Ileum (tissue), 1 donor: ENCODE measurements around the gene CBX6.

DNA sequence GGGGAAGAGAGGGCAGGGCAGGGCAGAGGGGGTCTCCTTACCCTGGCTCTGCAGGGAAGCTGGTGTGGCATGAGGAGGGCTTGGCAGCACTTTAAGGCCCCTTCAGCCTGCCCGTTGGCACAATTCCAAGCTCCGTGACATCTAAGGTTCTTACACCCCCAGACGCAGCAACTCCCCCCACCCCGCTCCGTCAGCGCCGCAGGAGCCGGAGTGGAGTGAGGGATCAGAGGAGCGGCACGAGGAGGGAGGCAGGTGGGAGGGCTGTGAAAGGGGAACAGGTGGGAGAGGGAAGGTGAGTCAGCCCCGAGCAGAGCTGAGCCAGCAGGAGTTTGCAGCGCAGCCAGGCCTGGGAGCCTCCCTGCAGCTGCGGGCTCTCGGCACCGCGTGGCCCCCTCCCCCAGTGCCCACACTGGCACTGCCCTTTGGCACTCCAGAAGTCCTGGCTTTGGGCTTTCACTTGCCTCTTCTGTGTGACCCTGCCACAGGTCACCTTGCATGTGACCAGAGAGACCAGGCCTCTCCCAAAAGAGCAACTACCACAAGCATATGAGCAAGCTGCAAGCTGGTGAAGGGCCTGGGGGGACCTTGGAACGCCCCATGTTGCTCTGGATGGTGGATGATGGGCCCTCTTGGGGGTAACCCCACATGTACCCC, 32.0 kb downstream of the KCNJ4 start:
- PRO-cap = no peak

GRCh38 chr22:38485675-38486563, 18.0 kb downstream of the KDELR3 start:
- PRO-cap = no peak

DNA sequence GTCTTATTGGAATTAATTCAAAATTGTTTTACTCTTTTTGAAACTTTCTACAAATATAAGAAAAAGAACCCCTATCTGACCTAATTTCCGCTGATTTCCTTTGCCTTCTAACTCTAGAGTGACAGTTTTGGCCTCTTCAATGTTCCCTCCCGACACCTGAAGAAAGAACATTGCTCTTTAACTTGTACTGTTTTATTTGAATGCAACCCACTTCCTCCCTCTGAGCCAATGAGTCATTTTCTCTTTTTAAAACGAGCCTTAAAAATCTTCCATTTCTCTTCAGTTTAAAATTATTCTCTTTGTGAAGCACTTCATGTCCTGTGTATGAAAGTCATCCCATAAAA, 25.7 kb upstream of the DDX17 start:
- PRO-cap = no peak

- PRO-cap = no peak
Measured at GRCh38 chr22:38655563-38656195, 513 bp downstream of the FAM227A start.

DNA sequence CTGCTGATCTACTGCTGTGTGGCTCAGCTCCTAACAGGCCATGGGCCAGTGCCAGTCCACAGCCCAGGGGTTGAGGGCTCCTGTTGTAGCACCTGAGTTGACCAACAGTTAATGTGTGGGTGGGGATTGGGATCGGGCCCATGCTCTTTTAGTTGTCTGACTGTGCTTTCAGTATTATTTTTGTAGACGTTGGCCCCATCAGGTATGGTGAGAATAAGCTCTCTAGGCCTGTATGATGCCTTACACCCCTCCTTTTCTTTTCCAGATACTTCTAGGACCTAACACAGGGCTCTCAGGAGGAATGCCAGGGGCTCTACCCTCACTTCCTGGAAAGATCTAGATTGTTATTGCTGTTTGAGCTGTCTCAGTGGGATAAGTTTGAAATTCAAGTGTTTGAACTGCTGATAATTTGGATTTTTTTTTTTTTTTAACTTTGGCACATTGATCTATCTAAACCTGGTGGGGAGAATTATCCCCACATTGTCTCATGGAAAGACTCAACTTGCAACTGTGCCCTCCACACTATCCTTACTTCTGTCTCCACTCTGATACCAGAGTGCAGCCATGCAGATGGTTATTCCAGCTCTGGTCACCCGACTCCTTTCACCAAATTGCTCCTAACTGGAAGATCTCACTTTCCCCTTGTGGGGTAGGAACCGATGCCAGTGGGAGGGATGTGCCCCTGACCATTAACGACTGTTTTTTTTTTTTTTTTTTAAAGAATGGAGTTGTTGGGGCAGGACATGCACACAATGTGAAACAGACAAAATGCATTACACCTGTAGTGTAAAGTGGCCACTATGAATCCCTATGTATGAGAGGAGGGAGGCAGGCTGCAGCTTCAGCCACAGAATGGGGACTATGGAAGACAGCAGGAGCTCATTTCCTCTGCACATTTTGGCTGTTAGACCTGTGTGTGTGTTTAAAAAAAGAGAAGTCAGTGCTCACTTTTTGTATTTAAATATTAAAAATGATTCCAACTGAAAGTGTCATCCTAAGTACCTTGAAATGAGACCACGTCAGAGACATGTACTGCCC, 2.1 kb downstream of the TOMM22 start:
- PRO-cap = no peak

DNA sequence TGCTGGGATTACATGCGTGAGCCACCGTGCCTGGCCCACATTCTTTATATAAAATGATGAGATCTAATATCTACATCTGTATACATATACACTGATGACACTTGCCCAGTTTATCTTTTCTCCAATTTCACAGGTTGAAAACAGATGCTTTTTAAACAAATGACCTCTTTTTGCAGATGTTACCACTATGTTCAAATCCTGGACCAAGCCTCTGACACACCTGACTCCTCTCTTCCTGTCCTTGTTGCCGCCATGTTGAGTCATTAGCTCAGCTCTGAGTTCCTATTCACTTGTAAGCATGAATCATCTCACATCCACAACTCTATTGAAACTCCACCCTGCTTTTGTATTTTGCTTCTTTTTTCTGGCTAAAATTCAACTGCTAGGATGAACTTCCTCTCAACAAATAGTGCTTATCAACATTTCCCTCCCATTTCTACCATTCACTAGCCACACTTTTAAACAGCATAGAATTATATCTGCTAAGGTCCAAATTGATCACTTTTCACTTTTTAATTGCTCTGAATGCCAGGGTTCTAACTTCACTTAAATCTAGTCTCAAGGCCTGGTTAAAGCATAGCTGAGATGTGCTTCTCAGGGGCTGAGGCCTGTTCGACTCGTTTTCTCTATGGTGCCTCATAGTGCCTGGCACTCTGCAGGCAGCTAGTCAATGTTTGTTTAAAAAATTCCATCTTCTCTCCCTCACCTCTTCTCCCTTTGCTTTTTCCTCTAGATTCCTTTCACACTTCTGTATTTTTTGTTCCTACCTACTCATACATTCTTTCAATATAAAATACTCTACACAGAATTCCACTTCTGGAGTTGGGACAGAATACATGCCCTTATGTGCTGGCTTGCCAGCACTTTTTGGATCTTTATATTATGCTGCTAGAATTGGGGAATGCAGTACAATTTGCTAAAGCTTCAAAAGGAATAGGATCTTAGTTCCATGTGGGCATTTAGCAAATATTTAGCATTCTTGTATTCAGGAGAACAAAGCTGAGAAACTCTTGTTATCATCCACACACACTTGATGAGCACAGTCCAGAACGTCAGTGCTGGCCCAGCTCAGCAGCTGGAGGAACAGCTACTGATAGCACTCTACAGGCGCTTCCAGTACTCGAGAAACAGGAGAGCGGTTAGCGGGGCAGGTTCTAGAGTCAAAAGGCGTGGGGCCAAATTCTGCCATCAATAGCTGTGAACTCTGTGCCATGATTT, 3.8 kb downstream of the JOSD1 start:
- PRO-cap = unidirectional peak, minus-strand start at position 257 of the sequence; unidirectional peak, plus-strand start at position 1,042 of the sequence; unidirectional peak, plus-strand start at position 1,123 of the sequence

- PRO-cap = no peak
Measured at GRCh38 chr22:38712937-38713555, 7.3 kb downstream of the GTPBP1 start.

GRCh38 chr22:38744790-38745336, 10.9 kb downstream of the SUN2 start:
- PRO-cap = no peak

DNA sequence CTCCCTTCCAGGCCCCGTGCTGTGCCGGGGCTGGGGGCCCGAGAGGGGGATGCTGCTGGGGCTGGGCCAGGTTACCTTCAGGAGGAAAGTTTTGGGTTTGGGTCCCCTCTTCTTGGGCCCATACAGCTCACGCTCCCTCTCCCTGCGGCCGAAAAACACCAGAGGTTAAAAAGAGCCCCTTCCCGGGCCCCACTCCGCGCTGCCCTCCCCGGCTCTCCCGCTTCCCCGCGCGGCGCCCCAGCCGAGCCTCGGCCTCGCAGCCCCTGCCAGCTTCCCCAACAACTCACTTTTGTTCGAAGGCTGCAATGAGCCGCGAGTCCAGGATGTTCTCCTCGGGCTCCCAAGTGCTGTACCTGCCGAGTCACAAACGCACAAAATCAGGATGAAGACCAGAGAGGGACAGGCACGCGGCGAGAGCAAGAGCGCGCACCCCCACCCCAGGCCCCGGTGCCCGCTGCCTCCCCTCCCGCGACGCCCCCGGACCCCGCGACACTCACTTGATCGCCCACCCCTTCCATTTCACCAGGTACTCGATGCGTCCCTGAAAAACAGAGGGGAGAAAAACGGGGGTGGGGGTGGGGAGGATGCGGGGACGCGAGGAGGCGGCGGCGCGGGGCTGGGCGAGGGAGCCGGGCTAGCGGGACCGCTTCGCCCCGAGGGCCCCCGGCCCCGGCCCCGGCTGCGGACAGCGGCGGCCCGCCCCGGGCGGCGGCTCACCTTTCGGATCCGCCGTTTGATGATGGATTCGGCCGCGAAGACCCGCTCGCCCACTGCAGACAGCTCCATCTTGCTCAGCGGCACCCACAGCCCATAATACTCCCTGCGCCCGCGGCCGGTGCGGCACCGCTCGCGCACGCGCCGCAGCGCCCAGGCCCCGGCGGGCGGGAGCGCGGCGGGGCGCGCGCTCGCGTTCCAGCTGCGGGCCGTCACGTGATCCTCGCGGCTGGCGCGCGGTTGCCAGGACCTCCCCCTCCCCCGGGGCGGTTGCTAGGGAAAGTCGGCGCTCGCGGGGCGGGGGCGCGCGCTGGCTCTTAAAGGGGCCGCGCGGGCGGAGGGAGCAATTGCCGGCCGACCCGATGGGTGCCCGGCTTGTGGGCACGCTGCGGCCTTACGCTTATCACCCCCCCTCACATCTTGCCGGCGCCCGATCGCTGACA, at the start of gene CBX6:
CBX6 (minus strand) TSS at position 812 of the 1,157 bp plus-strand sequence.
- PRO-cap = bidirectional peak, plus-strand start at position 1,060 of the sequence, minus-strand start at position 812 of the sequence

DNA sequence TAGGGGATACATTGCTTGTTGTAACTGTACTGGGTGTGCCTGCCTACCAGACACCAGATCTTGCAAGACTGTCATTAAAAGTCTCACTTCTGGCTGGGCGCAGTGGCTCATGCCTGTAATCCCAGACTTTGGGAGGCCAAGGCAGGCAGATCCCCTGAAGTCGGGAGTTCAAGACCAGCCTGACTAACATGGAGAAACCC, 35.4 kb upstream of the APOBEC3A start:
- PRO-cap = no peak

- PRO-cap = no peak
Measured at GRCh38 chr22:38923597-38924245, 33.7 kb upstream of the APOBEC3A start.

DNA sequence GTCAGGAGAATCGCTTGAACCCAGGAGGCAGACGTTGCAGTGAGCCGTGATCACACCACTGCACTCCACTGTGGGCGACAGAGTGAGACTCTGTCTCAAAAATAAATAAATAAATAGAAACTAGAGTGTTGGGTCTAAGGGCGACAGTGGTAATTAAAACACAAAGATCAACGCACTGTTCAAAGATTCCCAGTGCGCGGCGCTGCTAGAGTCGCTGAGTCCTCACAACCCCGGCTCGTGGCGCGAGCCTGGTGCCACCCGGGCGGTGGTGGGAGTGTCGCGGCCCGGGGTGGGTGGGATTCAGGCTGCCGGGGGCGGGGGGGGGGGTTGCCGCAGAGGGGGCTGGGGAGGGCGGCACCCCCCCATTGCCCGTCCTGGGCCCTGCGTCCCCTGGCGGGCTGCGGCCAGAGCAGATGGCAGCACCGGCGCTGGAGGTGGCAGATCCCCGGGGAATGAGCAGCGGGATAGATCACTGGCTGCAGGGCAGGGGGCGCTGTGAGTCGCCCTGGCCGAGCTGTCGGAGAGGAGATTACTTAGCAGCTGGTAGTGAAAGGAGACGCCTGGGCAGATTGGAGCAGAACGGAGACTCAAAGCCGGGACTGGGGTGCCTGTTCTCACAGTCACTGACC, 30.3 kb upstream of the APOBEC3A start:
- PRO-cap = no peak

DNA sequence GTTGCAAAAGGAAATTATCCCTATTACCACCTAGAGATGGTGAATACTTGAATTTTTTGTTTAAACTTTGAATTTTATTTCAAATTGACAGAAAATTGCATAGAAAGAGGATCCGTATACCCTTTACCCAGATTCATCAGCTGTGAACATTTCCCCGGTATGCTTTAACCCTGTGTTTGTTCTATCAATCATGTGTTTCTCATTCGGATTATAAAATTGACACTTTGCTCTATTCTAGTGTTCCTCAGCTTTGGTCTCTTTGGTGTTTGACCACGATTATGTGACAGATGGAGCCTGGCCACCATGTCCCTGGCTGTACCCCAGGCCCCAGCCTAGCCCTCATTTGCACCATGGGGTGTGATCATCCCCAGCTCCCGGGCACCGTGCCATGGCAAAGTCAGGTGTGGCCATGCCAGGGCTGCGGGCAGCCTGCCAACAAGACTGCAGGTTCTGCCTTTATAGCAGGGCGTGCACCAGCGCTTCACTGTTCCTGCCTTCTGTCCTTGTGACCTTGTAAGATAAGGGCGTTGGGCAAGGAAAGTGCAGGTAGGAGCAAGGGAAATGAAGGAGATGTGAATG, 22.5 kb upstream of the APOBEC3A start:
- PRO-cap = no peak

- PRO-cap = no peak
Measured at GRCh38 chr22:38992591-38993551, 10.7 kb downstream of the APOBEC3B start.

- PRO-cap = no peak
Measured at GRCh38 chr22:39143938-39144422, 8.5 kb downstream of the CBX7 start.

- PRO-cap = no peak
Measured at GRCh38 chr22:39150690-39151203, 1.7 kb downstream of the CBX7 start.

- PRO-cap = unidirectional peak, minus-strand start at chr22:39185419
Measured at GRCh38 chr22:39184951-39185810, 32.7 kb upstream of the CBX7 start.

DNA sequence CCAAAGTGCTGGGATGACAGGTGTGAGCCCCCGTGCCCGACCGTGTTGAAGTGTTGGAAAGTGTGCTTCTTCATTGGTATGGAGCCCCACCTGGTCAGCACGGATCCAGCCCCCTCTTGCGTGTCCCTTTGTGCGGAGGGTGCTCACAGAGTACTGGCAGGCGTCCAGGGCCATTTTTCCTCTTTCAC, 37.2 kb downstream of the RPL3 start:
- PRO-cap = no peak

GRCh38 chr22:39311474-39311932, 7.9 kb downstream of the RPL3 start:
- PRO-cap = no peak

DNA sequence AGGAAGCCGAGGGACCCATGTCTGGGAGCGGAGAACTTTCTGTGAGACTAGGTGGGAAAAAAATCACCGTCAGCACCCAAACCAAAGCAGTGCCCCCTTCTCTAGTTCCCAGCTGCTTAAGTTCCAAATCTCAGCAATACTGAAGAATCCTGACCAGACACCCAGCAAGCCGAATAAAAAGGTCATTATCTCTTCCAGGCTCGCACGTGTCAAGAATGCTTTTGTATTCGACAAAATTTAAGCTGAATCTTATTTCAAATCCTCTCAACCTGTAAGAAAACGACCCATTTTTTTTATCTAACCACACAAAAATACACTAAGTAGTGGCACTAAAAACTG, 908 bp downstream of the RPL3 start:
- PRO-cap = no peak